SEM (cell line): ENCODE measurements around a stretch of chr10.

GRCh38 chr10:104122199-104122328 is 93 bp downstream of the SFR1 start:
- PRO-cap: no peak

DNA sequence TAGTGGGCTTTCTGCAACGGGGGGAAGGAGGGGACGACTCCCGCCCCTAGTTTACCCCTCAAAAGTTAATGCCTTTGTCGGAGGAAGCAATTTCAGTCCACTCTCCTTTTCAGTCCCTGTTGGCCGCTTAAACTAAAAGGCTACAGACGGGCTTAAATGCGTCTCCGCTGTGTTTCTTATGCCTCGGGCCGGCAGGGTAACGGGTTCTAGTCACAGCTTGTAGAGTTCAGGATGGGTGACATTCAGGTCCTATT is 285 bp downstream of the SFR1 start:
- PRO-cap: bidirectional peak, plus-strand start at position 95 of the sequence, minus-strand start at position 70 of the sequence

- PRO-cap: no peak
Measured at GRCh38 chr10:104298068-104298800, 29.2 kb downstream of the GSTO2 start.

DNA sequence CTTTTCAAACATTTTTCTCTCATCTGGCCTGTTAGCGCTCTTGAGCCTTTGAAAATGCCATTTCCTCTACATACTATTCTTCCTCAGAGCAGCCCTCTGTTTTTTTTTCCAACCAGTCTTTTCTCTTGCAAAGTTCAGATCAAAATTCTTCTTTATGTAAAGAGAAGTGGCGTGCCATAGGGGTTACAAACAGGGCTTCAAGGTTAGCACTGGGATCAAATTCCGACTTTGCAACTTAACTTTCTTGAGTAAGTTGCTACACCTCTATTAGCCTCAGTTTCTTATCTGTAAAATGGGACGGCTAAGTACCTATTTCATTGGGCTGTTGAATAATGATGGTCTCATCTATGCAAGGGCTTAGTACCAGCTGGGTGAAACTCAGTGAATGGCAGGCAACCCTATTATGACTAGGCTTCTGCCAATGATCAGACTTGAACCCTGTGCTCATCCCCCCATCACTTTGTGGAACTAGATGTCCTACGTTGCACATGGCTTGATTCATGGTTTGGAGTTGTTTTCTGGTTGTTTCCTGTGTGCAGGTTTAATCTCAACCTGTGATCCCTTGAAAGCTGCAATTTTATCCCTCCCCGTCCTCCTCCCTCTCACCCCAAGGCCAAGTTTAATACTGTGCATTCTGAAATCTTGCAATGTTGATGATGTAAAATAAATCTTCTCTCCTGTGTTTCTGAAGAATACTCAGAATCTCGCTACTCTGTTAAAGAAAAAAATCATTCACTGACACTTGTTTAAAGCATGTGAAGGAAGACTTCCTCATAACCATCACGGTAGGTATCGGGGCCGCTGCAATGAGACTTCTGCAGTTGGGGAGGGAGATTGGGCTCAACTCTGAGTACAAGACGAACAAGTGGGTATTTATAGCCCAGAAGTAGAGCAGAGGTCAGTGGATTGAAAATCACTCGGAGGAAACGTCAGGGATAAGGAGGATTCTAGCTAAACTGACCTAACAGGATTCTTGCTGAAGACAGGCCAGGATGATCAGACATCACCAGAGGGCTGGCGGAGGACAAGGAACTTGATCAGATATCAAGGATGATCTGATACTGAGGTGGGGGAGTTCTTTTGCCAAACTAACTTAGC is 33.7 kb downstream of the ITPRIP start:
- PRO-cap: no peak

DNA sequence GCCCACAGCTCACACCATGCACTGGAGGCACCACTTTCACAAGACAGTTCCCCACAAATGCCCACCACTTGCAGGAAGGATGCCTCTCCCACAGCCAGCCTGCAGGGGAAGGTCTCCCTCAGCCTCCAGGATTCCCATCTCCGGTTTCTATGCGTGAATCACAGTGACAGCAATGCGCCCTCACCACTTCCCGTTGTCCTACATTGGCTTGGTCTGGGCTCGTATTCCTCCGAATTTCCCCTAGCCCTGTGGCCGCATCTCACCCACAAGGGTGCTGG is 10.3 kb downstream of the ITPRIP start:
- PRO-cap: no peak

DNA sequence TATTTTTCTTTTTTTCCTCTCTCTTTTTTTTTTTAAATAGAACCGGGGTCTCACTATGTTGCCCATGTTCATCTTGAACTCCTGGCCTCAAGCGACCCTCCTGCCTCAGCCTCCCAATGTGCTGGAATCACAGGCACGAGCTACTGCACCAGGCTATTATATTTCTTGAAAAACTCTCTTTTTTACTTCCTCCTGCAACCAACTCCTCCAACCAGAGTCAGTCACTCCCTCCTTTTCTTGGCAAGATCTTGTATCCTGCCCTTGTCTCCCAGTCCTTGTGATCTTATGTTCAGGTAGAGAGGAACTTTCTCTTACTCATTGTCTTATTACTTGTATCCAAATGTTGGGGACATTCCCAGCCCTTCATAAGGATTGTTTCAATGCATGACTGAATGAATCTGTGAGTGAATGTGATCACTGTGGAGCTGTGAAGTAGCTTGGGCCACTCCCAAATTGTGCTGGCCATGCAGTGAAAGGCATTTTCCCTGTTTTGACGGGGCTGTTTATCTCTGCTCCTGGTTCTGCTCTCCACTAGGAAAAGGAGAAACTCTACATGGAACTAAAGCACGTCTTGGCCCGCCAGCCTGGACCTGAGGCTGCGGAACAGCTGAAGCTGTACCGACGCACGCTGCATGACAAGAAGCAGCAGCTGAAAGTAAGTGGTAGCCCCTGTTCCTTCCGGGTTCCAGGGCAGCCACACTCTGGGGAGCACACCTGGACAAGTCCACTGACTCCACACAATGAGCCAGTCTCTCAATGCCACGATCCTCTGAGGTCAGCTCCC is 93.7 kb downstream of the CFAP58 start:
- PRO-cap: no peak

DNA sequence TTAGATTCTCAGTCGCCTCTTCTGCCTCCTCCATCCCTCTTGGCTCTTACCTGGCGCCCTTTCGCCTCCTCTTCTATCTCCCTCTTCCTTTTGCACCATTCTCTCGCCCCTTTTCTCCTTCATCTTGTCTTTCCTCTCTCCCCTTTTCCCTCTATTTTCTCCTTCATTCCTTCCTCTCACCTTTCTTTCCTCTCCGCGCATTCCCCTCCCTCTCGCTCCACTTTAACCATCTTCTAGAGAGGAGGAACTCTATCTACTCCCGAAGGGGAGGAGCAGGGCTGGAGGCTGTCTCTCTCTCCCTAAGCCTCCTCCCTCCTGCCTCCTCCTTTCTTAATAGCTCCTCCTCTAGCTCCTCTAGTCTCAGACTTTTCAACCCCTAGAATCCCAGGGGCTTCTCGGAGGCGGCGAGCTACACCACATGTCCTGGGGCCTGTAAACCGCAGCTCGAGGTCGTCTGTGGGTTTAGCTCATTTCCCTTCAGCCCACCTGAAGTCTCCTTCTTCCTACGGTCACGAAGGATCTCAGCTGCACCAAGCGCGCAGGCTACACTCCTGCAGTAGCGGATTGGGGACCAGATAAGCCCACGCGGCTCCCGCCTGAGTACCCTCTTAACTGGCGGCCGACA is 1.7 kb upstream of the SORCS3 start:
- PRO-cap: no peak

DNA sequence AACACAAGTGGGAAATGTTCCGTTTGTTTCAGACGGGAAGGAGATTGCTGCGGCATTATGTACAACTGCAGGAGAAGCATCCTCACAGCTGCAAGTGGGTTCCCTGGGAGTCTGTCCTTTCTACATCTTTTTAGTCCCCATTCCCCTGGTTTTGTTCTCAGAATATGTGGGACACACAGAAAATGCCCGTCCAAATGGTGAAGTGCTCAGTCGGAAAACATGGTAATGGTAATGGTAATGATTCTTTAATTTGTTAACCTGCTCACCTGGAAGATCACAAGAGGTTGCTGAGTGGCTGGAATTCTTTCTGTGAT is 513.8 kb downstream of the SORCS3 start:
- PRO-cap: no peak

DNA sequence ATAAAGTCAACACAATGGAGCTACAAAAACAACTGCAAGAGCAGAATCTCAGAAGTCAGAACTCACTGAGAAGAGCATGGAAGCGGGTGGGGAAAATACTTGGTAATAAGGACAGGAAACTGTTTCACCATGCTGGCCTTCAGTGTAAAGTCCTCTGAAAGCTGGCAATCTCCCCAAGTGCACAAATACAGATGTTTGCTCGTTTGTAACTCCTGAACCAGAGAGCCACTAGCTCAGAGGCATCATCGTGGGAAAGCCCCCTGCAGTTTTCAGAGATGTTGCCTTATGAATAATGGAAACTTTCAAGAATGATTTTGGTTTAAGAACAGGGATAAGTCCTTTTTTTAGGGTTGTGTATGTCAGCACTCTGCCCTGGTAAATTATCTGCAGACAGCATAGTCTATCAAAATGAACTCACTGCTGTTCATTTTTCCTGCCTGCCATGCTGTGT is 233.1 kb downstream of the SORCS1 start:
- PRO-cap: no peak

DNA sequence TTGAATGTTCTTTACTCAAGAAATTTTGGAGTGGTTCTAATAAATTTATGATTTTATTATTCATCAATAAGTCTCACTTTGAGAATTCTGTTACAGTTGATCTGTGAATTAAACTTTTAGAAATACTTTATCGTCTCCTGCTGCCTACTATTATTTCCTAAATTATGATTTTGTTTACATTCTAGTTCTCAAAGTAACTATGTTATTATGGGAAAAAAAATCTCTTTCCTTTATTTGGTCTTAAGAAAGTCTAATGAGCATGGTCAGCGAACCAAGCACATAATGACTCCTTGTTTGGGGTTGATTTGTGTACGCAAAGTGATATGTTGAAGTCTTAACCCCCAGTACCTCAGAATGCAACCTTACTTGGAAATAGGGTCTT is 1078.4 kb upstream of the SORCS1 start:
- PRO-cap: no peak

DNA sequence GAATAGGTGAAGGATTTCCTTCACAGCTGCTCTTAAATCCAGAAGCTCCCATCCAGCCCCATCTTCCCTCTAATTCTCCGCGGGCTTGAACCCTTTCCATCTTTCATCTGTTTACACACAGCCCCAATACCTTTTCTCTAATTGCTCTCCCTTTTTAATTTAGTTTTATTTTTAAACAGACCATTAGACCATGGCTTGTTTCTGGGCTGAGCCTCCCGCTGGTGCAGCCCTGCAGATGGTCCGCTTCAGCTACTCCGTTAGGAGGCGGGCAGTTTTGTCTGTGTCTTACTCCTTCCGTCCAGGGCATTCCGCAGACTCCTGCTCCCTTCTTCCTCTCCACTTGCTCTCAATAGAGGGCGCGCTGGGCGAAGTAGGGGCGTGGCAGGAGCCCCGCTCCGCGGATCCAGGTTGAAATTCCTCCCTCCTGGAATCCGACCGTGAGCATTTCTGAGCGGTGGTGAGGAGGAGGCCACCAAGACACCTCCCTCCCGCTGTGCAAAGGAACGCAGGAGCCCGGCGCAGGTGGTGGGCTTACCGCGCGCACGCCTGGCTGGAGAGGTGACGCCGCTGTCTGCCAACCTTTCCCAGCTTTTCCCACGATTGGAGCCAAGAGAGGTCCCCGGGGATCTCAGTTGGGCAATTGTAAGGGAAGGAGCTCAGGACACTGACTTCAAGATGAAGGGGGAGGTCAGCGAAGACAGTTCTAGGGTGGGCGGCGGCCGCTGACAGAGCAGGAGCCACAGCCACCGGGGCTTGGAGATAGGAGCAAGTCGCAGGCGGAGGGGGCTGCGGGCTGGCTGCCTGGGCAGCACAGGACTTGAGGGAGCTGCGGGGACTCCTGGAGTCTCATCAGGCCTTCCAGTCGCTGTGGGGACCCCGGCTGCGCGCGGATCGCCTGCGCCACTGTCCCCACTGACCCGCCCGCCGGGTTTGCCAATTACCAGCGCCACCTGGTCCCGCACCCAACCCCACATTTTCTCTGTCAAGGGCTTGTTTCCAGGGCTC is 1011.4 kb downstream of the XPNPEP1 start:
- PRO-cap: no peak

GRCh38 chr10:109222187-109222393 is 701.2 kb downstream of the XPNPEP1 start:
- PRO-cap: no peak

- PRO-cap: no peak
Measured at GRCh38 chr10:109898686-109899165, 24.6 kb downstream of the XPNPEP1 start.

DNA sequence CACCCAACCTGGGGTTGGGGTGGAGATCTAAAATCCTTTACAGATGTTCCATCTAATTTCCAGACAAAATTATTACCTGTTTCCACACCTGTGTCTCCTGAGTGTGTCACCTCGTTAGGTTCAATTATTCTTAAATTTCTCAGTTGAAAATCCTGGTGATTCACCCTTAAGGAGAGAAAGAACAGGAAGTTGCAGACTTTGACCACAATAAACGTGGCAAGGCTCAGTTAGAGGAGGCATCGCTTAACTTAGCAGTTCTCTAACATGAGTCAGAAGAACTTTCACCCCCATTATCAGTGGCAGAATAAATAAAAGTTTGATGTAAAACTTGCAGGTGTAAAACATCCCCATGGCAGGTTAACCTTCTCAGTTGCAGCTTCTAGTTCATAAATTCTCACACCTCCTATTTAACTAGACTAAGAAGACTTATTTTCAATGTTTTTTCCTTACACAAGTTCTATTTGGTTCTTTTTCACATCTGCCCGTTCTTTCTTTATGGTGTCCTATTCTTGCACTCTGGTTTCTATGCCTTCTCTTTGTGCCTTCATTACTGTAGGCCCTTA is 8.3 kb downstream of the XPNPEP1 start:
- PRO-cap: no peak

GRCh38 chr10:110210516-110211089 is 3.2 kb downstream of the MXI1 start:
- PRO-cap: bidirectional peak, plus-strand start at chr10:110210926, minus-strand start at chr10:110210776

GRCh38 chr10:110215746-110216271 is 8.4 kb downstream of the MXI1 start:
- PRO-cap: no peak

DNA sequence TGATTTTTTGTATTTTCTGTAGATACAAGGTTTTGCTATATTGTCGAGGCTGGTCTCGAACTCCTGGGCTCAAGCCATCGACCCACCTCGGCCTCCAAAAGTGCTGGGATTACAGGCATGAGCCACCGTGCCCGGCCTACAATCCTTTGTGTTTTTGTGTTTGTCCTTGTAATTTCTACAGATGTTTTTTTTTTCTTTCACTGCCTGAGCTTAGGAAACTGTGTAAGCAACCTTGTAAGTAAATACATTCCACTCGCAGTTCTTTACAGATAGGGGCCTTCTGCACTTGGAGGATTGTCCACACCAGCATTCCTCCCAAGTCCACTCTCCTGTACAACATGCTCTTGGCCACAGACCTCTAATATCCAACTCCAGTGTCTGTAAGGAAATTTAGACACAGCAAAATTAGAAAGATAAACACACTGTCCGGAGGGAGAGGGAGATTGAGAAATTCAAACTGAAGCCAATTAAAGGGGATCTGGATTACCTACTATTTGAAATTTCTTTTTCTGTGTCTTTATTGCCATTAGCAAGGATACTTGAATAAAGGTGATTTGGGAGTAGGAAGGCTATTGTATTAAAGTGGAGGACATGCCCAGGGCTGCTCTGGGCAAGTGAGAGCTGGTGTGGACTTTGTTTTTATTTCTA is 9.6 kb downstream of the MXI1 start:
- PRO-cap: no peak

DNA sequence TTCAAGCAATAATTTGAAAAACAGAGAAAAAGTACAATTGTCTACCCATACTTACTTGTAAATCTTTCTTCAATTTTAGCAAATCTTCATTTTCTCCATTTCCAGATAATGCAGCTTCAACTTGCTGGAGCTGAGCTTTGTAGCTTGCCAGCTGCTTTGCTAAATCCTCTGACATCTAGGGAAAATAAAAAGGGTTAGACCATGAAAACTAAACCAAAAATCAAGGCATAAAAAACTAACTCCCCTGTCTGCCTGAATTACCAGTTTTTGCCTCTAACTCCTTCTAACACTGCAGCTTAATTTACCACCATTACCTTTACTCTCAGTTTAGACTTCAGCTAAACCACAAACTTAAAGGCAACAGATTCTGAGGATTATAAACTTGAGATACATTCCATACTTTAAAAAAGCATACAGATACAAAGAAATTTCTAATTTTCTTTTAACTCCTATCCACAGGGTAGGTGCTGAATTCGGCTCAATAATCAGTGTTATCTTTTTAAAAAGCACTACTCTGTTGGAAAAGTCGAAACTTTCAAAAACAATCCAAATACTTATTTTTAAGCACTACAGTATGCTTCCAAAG is 1.2 kb downstream of the SMNDC1 start:
- PRO-cap: no peak

DNA sequence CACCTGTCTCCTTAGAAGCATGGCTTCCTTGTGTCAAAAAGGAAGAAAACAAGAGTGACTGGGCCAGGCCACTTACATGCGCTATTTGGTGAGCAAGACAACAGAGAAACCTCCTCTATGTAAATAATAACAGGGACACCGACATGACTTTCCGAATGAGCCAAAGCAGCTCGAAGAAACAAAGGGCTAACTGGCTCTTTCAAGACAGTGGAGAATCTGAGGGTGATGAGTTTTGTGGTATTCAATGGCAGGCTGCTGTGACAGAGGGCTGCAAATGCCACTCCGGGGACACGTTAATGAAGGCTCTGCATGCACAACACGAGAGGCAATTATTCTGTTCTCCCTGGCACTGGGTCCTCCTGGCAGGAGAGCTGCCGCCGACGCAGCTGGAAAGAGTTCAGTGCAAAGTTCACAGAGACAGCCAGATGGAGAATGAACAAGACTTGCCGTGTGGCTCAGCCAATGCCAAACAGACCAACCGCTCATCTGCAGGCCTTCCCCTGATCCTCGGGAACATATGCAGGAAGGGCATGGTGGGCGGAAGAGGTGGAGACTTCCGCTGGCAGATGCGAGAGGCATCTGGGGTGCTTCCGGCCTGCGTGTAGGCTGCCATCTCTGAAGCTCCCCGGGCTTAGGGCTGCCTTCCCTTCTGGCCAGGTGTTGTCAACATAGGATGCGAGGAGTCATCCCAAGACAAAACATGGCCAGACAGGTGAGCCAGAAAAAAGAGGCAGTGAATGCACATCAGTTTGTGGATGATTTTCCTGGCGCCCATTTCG is 59.1 kb upstream of the SMNDC1 start:
- PRO-cap: no peak

- PRO-cap: no peak
Measured at GRCh38 chr10:110414337-110415280, 83.1 kb upstream of the DUSP5 start.